Cytotoxic T cell (primary cell): ENCODE measurements around a stretch of chr3.

- PRO-cap, 2 experiments: no peak in any of the 2 experiments
These were observed 67.7 kb downstream of the TGFBR2 start for GRCh38 chr3:30674071-30674584.

GRCh38 chr3:31531553-31532240, 1.0 kb upstream of the STT3B start:
- PRO-cap, 2 experiments: peak in 2 of 2 experiments; most common plus-strand start chr3:31531950 (in 1); most common minus-strand start chr3:31531955 (in 1)

DNA sequence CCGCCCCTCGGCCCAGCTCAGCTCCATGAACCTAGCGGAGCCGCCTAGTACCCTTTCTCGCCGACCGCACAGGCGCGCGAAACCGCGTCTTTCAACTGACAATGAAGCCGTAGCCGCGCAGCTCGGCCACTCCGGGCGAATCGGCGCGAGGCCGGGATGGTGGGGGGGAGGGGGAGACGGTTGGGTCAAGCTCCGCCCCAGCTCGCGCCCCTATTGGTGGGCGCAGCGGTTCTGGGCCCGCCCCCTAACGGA, 558 bp upstream of the STT3B start:
- PRO-cap, 2 experiments: peak in 2 of 2 experiments; most common minus-strand start position 93 of the sequence (in 1)

DNA sequence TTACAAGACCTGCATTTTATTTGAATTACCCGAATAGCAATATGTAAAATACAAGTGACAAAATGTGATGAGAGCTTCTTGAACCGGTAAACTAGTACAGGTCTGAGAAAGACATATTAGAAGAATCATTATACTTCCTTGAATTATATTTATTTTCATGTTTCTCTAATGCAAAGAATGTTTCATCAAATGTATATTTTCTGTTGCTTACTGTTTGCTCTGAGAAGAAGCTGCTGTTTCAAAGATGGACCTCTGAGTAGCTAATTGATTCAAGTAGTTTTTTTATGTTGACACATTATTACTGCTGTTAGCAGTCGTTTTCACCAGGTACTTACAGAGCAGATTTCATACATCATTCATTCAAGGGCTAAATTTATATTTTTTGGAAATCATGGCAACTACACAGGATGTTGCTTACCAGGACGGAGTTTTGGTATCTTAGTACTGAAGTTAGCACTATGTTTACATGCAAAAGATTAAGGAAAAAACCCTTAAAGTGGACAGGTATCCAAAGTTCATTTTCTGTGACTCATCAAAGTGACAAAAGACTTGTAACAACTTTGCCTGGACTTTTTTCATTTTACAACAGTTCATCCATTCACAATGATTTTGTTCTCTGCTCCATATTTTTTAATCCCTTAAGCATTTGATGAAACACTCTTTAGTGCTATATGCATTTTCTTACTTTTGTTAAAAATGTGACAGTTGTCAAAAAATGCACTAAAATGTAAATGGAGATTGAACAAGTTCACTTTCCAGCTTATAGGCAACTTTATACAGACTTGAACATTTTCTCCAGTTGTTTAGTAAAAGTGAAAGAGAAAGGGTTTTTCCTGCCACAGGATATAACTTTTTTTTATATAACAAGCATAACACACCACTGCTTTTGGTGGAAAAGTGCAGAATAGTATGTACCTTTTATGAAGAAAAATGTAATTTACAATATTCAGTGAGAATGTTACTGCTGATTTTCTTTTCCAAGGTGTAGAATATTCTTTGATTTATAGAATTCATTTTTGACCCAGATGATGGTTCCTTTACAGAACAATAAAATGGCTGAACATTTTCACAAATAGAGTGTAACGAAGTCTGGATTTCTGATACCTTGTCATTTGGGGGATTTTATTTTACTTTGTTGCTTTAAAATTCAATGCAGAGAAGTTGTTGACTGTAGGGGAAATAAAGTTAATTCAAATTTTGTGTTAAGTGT, 104.1 kb downstream of the STT3B start:
- PRO-cap, 2 experiments: no peak in any of the 2 experiments

- PRO-cap, 2 experiments: no peak in any of the 2 experiments
These were observed 101.6 kb downstream of the OSBPL10 start for GRCh38 chr3:31879426-31879978.

GRCh38 chr3:31979111-31980228, 1.6 kb downstream of the OSBPL10 start:
- PRO-cap, 2 experiments: no peak in any of the 2 experiments

- PRO-cap, 2 experiments: no peak in any of the 2 experiments
These were observed 4.5 kb downstream of the ZNF860 start for GRCh38 chr3:31986037-31986381.

- PRO-cap, 2 experiments: no peak in any of the 2 experiments
These were observed 14.0 kb downstream of the GPD1L start for GRCh38 chr3:32120418-32120756.

DNA sequence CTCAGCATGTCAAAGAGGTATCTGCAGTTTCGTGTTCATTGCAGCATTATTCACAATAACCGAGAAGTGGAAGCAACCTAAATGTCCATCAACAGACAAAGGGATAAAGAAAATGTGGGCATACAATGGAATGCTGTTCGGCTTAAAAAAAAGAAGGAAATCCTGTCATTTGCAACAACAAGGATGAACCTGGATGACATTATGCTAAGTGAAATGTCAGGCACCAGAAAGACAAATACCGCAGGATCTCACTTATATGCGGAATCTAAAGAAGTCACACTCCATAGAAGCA, 11.6 kb upstream of the CMTM7 start:
- PRO-cap, 2 experiments: no peak in any of the 2 experiments

DNA sequence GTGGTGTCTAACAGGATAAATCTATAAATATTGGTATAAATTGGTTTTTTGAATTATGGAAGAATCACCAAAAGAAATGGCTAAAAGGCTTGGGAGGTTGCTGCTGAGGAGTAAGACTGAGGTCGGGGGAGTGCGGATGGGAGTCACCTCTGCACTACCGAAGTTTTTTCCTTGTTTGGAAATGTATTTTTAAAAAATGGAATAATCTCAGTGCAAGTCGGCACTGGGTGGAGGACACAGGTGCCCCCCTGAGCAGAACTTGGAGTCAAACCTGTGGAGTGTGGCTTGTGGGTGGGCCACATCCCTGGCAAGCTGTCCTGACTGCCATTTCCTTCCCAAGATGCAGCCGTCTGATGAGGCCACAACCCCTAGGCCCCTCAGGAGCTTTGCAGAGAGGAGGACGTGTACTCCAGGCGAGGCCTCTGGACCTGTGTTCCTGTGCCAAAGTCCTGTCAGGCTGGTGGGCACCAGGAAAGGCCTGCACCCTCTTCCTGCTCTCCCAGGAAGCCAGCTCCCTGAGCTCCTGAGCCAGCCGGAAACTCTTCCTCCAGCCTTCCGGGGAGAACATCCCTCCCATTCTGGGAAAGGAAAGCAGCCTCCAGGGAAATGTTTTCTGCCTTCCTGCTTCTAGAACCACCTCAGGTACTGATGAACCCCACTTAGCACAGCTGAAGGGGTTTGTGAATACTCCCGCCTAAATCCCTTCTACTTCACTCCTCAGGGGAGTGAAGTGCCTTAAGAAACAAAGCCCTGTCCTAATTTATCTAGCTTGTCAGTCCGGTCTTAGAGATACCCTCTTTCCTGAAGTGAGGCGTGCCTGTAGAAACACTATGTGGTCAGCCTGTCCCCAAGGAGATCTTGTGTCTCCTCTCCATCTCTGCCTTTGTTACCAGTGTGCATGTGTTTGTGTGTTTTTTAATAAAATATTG, 48.5 kb downstream of the CMTM6 start:
- PRO-cap, 2 experiments: no peak in any of the 2 experiments

DNA sequence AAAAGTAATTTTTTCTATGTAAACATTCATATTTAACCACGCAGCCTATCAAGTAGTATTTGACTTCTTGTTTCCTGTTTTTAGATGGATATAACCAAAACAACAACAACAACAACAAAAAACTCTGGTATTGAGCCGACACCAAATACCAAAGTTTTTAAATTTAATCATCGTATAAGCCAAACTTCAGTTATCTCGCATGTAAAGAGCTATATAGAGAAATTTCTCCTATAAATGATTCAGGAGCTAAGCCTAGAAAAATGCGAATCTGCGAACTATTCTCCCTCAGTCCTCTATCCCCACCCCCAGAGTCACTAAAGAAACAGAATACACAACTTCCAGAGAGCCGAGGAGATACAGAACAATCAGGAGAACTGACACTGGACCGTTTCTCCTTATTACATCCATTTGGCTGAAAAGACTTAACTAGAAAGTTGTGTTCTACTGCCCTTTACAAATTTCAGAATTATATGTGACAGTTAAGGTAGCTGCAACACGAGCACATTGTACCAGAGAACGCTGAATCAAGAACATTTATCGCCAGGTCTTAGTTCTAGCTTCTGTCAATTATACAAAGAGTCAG, 1.2 kb downstream of the DYNC1LI1 start:
- PRO-cap, 2 experiments: no peak in any of the 2 experiments

DNA sequence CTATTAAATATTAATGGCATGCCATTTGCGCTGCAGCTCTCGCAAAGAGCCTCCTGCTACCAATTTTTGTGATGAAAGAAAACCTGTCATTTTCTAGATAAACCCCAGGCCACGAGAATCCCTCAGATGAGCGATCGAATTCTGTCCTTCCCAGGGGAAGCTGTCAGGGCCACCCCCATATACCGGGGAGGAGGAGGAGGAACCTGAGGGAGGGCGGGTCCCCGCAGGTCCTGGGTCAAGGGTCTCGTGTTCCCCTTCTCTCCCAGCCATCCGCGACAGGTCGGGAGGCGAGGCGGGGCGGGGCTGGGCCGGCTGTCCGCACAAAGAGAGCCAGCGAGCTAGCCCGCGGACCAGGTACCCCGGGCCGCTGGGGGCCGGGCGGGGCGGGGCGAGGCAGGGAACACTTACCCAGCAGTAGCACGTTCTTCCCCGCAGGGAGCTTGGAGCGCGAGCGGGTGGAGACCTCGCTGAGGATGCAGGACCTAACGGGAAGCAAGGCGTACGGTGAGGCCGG, 663 bp downstream of the DYNC1LI1 start:
- PRO-cap, 2 experiments: peak in 2 of 2 experiments; most common plus-strand start position 432 of the sequence (in 2)

- PRO-cap, 2 experiments: no peak in any of the 2 experiments
These were observed 33.4 kb upstream of the CCR4 start for GRCh38 chr3:32918024-32918469.

- PRO-cap, 2 experiments: peak in 2 of 2 experiments; most common plus-strand start chr3:32961418 (in 2); most common minus-strand start chr3:32961313 (in 1)
These were observed 9.7 kb downstream of the CCR4 start for GRCh38 chr3:32961017-32961750.

DNA sequence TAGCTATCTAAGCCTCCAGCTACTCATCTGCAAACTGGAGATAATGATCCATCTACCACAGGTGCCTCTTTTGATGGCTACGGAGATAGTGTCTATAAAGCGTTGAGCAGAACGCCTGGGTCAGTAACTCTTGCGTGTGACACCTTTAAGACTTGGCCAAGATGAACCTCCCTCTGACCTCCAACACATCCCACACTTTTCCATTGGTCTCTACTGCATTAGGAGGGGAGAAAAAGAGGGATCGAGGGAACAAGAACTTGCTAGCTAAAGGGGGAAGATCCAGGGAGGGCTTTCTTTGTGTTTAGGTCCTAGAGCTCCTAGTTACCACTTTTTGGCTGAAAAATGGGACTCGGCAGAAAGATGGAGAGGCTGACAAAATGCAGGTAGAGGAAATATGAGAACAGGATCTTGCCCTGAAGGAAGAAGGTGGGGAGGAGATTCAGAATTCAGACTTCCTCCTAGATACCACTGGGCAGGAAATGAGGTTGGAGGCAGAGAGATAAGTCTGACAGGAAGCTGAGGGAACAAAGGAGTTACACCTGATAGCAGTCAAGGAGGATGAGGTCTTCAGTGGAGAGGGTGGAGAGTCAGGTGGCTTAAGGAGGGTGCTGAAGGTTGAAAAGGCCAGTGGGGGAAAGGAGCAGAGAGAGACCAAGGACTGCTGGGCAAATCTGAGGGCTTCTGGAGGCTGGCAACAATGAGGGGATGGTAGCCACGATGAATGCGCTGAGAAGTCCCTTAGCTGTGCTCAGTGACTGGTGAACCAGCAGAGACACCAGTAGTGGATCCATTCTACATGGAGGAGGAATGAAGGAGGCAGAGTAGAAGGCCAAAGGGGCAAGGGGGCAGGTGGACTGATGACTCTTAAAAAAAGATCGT, 56.8 kb downstream of the CCR4 start:
- PRO-cap, 2 experiments: peak in 1 of 2 experiments; most common plus-strand start position 627 of the sequence (in 1)

- PRO-cap, 2 experiments: no peak in any of the 2 experiments
These were observed 12.9 kb downstream of the GLB1 start for GRCh38 chr3:33083780-33084699.

DNA sequence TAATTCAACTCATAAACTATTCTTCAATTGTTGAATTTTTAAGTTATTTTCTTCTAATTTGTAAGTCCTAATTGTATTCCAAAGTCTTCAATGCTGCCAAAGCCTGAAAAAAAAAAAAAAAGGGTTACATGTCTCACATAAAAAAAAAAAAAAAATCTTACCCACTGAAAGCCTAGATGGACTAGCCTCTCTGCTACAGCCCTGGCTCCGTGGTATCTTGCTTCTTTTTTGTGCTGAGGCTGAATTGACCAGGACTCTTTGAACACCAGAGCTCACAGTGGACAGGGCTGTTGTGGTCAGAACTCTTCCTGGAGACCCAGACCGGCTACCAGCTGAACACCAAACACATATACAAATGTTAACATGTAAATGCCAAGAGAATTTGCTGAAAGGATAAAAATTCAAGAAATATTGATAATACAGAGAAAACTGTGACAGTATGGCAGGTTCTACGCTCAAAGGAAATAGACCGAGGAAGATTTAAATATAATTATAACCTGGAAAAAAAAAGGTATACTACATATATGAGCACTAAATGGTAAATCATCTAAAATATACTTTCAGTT, 133.4 kb downstream of the CLASP2 start:
- PRO-cap, 2 experiments: no peak in any of the 2 experiments

- PRO-cap, 2 experiments: no peak in any of the 2 experiments
These were observed 45.5 kb downstream of the PDCD6IP start for GRCh38 chr3:33843967-33844362.

DNA sequence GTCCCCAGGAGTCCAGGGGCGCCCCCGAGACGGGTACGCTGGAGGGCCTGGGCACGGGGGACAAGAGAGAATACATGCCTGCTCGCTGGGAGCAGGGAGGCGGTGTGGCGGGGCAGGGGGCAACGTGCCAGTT, 460 bp upstream of the ARPP21 start:
- PRO-cap, 2 experiments: no peak in any of the 2 experiments

DNA sequence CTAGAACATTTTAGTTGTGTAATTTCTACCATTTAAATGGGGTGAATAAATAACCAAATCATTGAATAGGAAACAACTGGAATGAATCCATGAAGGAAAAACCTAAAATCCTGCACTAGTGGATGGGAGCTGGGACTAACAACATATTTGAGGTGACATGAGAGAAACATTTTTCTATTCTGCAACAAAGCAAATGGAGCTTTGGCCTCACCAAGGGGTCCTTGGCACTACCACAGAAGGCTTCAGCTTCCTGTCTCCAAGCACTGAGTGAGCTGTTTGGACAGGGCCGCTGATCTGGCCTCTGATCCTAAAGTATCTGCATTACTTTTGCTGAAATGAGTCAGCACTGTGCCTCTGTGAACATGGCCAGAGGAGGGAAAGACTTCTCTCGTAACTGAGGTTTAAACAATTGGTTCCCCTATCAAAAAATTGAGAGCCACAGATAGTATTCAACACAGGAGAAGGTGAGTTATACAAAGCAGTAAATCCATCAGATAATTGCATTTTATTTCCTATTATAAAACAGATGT, 9.0 kb downstream of the ARPP21 start:
- PRO-cap, 2 experiments: no peak in any of the 2 experiments